Hair follicular keratinocyte (primary cell): Measurements from ENCODE around the genes FOXP2 and CTTNBP2.

DNA sequence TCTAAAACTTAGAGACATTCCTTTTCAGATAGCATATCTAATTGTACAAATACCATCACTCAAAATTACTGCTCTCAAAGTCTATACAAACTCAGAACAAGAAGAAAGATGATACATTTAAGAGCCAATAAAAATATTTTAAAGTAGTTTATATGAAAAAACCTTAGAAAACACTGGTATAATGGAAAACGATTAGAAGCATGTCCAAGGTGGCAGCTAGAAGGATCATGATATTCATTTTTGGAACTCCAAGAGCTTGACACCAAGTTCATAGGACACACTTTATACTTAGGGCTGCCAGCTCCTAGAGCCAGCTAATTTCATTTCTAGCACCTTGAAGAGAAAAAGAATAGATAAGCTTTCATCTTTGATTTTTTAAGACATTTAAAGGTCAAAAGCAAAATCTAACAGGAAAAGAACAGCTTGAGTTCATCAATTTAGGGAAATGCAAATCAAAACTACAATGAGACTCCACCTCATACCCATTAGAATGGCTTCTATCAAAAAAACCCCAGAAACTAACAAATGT lies 146.3 kb downstream of the DOCK4 start:
- RAMPAGE, long total RNA, result no peak

GRCh38 chr7:112140687-112141821 lies 65.1 kb downstream of the DOCK4 start:
- RAMPAGE, long total RNA, result no peak

DNA sequence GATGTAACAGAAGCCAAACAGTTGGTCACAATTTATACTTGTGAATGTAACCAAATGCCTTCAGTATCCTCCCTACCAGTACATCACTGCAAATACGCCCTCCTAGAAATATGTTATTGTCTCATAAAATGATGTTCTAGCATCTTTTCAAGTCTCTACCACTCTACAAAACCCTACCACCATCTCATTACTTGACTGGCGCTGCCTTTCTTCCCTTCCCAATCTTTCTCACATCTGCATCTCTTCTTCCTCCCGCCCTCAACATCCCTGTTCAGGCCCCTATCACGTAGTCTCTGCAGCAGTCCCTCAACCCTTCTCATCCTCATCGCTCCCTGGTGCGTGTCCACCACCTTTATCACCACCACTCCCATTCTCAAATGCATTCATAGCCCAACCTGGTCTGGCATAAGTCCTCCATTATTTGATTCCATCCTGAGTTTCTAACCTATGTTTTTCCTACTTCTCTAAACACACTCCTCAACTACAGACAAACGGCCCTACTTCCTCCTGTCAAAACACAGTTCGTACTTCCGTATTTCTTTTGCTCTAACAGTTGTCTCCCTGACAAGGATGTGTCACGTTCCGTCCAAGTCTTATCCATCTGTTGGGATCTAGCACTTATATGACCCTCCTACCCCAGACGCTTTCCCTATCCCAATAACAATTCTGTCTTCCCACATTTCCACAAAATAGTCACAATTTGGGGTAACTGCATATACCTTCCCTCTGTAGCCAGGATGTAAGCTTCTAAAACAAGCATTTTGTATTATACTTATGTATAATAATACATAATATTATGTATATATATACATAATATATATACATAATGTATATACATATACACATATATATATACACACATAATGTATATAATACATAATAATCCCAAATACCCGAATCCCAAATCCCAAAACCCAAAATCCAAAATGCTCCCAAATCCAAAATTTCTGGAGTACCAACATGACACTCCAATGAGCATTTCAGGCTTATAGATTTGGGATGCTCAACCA lies 46.9 kb downstream of the DOCK4 start:
- RAMPAGE, long total RNA, result no peak

DNA sequence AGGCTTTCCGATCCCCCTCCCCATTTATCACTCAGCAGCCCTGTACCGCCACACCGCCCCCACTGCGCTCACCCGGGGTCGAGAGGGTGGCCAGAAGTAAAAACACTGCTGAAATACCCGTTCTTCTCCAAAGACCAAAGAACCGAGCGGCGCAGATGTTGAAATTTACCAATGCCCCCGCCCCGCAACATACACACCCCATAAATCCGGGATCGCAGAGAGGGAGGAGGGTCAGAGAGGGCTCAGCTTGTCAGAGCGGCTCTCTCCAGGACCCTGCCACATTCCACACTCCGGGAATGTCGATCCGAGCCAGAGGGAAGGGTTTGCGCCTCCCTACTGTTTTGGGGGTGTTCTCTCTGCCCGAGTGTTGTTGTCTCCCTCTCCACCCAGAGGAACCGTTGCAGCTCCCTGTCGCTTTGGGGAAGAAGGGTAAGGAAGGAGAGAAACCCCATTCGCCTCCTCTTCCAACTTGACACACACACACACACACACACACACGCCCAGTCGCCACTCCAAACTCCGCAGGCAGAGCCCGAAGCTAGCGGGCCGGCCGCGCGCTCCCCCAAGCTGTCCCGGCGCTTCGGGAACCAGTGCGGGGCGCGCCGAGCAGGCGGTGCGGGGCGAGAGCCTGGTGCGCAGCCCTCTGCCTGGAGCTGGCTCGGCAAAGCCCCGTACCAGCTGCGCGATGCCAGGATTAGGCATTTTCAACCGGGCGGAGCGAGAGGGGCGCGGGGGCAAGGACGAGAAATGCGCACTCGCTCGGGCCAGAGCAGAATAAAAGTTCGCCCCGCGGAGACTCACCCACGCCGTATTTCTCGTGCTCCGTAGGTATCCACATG lies 679 bp downstream of the DOCK4 start:
- RAMPAGE, long total RNA, result no peak

DNA sequence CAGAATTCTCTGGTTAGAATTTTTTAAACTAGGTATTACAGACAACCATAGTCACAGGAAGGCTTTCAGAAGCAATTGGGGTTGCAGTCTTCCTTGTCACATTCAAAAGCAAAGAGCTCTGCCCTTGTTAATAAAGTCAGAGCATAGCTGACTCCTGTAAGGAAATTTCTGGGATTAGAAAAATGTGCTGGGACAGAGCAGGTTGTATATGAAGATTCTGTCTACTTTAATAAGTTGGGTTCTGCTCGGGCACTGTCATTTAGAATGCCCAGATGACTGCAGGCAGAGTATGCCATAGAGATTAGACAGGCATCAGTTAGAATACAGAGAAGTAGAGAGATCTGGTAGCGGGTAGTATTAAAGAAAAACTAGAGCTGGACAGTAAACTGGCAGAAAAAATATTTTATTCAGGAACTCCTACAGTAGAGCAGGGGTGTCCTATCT lies 17.3 kb downstream of the ZNF277 start:
- RAMPAGE, long total RNA, result no peak

DNA sequence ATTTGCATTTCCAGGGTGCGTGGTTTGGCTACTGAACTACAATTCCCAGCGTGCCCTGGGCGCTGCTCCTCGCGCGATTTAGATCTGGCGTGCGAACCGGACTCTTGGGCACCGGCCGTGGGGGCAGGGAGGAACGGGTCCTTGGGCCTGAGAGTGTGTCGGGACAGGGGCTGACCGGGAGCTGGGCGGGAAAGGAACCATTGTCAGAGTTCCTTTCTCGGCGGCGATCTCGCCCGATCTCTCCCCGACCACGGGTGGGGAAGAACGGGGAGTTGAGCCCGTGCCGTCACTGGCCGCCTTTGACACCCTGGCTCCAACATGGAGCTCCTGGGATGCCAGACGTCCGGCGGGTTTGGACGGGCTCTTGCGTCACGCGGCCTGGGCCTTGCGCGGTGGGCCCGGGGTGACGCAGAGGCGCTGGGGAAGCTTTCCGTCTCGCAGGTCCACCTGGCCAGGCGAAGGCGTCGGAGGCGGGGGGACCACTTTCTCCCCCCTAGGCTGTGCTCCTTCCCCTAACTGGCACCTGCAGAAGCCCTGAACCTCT lies 697 bp downstream of the IFRD1 start:
- RAMPAGE, long total RNA, result no peak

- RAMPAGE, long total RNA, result no peak
Observed at GRCh38 chr7:112452550-112452808, 2.2 kb downstream of the IFRD1 start.

GRCh38 chr7:114414605-114415382 lies at the start of gene FOXP2:
Gene FOXP2, plus strand, starts transcription at chr7:114414815.
- RAMPAGE, long total RNA, result no peak

GRCh38 chr7:114434839-114435522 lies 20.4 kb downstream of the FOXP2 start:
- RAMPAGE, long total RNA, result no peak

DNA sequence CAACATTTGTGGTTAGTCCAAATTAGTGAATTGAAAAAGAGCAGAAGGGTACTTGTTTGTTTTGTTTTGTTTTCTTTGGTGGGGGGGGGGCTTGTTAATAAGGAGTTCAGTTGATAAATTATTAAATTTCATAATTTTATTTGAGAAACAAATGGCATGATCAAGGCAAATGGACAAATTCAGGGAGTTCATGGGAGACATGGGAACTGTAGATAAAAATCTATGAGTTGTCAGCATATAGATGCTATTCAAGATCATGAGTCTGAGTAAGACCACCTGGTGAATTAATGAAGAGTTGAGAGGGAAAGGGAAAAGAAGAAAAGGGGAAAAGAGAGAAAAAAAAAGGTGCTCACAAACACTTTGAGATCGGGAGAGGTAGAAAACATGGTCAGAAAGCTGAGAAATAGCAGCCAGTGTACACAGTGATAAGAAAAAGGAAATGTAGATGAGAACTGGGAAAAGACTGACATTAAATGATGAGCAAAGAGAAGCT lies 95.0 kb downstream of the FOXP2 start:
- RAMPAGE, long total RNA, result no peak

- RAMPAGE, long total RNA, result no peak
Observed at GRCh38 chr7:114661792-114662384, 247.3 kb downstream of the FOXP2 start.

GRCh38 chr7:116626765-116627309 lies 45.2 kb upstream of the MET start:
- RAMPAGE, long total RNA, result no peak

GRCh38 chr7:116633435-116634047 lies 38.5 kb upstream of the MET start:
- RAMPAGE, long total RNA, result no peak

GRCh38 chr7:117129368-117129859 lies 176.1 kb downstream of the ST7 start:
- RAMPAGE, long total RNA, result no peak

DNA sequence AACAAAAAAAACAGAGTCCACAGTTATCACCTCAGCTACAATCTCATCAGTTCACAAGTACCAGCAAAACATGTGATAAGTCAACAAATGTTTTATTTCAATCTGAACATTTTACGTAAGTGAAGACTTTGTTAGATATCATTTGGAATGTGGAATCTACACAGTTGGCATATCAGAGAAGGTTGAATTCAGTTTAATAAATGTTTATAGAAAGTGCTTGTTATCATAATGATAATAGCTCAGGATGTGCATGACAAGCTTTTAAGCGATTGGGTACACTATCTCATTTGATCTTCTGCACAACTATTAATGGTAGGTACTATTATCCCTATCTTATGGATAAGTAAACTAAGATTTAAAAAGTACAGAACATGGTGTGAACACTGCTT lies 52.3 kb downstream of the CFTR start:
- RAMPAGE, long total RNA, result no peak

- RAMPAGE, long total RNA, result no peak
Observed at GRCh38 chr7:117630556-117630984, 150.7 kb downstream of the CFTR start.

DNA sequence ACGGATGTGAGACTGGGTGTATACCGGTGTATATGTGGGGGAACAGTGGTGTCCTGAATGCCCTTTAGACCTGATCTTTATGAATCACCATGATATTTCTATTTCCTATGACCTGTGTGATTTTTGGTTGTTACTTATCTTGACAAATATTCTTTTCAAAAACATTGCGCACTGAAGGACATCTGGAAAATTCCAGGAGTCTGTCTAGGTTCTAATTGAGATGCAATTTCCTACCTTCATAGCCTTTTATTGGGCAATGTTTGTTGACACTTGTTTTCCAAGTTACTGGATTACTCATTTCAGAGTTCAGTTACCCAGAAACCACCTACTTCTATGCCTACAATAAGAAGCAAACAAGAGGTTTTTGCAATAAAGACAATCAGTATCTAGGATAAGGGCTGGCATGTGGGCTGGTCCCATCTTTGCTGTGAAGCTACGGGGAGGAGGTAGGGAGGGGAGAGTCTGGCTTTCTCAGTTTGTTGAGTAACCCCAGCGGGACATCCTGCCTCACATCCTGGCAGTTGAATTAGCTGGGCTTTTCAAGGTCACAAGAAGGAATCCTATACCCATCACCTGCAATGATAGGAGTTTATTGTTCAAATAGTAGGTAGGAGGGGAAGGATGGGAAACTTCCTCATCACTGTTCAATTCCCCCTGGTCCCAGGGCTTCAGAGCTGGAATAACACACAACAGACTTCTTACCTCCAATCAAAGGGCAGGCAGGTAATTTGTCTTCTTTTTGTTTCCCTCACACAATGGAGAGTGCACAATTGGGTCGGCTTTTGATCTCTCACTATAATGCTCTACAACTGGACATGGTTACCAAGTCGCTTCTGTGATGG lies 190.2 kb downstream of the CTTNBP2 start:
- RAMPAGE, long total RNA, result no peak

DNA sequence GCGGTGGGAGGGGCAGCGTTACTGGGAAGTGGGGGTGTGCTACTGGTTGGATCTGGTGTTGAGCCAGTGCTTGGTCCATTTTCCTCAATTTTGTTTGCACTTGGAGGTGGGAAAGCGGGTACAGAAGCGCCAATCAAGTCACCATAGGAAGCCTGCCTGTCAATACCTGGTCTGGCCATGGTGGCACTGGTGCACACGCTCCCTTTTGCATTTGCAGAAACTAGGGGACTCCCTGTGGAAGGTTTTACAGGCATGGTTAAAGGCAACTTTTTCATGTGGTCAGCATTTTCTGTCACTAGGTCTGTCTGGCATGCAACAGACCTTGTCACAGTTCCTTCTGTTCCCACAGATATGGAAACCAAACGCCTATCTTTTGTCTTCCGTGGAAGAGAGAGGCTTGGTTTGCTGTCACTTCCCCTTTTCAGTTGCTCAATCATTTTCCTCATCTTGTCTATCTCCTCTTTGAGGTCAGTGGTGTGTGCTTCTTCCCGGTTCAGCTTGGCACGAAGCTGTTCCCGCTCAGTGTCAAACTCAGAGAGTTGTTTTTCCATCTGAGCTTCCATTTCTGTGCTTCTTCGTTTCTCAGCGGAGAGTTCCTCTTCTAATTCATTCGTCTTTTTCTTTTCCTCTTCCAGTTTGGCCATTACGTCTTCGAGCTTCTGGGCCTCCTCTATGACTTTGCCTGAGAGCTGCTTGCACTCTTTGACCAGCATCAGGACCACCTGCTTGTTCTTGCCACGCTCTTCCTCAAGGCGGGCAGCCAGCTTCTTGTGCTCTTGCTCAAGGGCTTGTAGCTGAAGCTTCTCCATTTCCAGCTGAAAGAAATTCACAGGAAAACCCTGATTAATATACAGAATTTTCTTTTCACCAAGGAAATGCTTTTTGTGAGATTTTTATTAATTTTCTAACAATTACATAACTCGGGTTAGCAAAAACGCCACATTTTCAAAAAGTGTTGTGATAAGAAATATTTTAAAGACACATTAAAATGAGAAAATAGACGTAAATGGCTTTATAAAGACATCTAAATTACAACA lies 81.0 kb downstream of the CTTNBP2 start:
- RAMPAGE, long total RNA, result no peak

- RAMPAGE, long total RNA, result no peak
Observed at GRCh38 chr7:117872538-117872863, 740 bp downstream of the CTTNBP2 start.

GRCh38 chr7:117872864-117874018 lies at the start of gene CTTNBP2:
Gene CTTNBP2, minus strand, starts transcription at chr7:117873441.
- RAMPAGE, long total RNA, result no peak